ENCODE results near the genes FBXO41, ACTG2 and C2orf81.

DNA sequence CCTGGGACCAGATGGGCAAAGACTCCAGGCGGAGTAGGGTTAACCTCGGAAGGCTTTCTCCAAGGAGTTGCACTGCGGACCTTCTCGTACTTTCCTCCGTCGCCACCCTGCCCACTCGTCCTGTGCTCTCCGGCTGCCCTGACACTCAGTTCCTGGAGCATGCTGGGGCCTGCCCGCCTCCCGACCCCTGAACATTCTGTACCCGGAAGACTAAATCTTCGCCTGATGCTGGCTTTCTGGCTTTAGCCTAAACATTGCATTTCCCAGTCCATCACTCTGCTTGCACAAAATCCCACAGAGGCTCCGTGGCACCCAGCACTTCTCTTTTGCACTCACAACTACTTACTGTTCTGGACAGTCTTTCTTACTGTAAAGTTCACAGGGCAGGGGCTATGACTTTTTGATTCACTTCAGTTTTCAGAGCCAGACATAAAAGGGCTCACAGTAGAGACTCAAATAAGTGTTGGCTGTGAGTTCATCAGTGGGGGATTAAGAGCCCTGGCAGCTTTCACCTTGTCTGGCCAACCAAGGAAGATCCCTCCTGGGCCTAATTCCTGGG, 638 bp upstream of the SFXN5 start:
- RRBS: 11% methylated on average over 4 of the region's 13 CpGs

DNA sequence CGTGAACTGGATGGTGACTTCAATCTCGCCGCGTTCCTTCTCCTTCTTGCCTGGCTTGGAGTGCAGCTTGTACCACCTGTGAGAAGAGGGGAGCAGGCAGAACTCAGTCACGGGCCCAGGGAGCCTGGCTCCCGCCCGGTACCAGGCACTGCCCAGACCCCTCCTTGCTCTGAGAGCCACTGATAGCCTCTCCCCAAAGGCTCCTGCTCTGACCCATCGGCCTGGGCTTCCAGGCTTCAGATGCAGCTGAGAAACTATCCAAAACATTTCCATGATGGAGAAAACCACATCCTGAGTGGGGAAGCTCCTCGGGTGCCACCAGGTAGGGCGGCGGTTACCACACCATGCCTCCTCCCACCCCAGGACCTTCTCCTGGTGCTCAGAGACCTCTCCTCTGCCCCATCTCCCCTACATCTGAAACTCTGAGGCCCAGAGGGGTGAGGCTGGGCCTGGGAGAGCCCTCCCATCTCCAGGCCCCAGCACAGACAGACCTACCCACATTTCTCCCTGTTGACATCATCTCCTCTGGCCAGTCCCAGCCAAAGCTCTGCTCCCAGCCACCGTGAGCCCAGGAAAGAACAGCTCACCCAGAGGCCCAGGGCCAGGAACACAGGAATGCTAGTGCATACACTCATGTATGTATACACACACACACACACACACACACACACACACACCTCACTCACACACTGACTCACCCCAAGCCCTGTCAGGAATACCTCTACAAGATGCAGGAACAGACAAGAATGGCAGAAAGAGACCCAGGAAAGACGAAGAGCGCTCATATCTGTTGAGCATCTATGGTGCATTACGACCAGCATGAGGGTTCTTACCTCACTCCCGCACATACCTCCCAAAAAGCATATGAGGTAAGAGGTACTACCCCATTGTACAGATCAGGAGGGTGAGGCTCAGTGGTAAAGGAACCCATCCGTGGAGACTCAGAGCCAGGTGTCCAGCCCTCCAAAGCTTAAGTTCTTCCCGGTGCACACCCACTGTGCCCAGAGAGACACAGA, 18.0 kb upstream of the SFXN5 start:
- RRBS: no CpG with 5 or more reads among the region's 18 CpGs

- RRBS: 1% methylated on average over 22 of the region's 63 CpGs
These were observed 25.2 kb upstream of the NOTO start for GRCh38 chr2:73176808-73177867.

DNA sequence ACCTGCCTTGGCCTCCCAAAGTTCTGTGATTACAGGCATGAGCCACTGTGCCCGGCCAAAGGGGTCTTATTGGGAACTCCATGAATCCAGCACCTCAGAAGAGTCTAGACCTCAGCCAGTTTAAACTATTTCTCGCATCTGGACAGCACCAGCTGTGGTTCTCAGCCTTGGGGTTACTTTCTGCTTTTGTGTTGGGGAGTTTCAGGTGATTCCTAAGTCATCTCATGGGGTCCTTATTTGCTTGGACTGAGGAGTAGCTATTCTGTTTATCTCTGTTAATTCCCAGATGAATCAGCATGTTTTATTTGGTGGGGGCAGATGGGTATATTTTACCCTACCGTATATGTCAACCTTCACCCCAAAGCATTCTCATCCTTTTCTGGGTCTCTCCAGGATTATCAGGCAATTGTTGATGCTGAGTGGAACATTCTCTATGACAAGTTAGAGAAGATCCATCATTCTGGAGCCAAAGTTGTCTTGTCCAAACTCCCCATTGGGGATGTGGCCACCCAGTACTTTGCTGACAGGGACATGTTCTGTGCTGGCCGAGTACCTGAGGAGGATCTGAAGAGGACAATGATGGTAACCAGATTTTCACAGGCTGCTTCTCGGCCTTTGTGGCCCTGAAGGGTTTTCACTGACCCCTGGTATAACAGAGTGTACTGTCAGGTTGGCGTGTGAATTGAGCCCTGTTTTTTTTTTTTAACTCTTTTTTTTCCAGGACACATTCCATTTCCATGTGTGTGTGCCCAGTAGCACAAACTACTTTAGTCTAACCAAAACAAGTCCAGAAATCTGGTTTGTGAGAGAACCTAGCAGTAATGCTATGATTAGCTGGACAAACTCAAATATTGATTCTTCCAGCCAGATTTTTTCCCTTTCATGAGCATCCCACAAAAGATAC, 14.7 kb downstream of the CCT7 start:
- RRBS: no CpG with 5 or more reads among the region's 6 CpGs

GRCh38 chr2:73283793-73284994, at the start of gene FBXO41:
Gene FBXO41, minus strand, starts transcription at chr2:73284478.
- RRBS: 1% methylated on average over 31 of the region's 97 CpGs

DNA sequence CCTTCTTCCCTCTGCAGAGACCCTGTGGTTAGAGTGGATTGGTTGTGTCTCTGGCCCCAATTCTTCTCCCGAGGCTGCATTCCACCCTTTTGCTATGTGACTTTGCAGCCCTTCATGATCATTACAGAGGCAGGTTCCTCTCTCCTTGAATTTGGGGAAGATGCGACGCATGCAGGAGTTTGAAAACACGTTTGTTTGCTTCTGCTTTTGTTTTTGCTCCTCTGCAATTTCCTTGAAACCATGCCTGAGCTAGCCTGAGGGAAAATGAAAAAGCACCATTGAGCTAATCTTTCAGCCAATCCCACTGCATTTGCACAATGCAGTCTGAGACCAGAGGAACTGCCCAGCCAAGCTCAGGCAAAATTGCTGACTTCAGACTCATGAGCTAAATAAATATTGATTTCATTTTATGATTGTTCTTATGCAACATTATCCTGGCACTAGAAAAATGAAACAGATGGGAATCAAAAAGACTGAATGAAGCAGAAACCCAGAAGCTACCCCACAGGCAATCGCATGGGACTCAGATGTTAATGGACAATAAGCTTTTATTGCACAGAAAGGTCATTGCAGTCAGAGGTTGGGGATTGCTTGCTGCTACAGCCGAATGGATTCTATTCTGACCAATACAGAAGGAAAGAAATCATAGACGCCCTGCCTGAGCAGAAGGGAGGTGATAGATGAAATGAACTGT, 37.0 kb downstream of the TPRKB start:
- RRBS: no CpG with 5 or more reads among the region's 7 CpGs

- RRBS: no CpG with 5 or more reads among the region's 2 CpGs
These were observed 10.0 kb downstream of the STAMBP start for GRCh38 chr2:73838744-73839193.

- RRBS: no CpG with 5 or more reads among the region's 20 CpGs
These were observed at the start of gene ACTG2 for GRCh38 chr2:73892432-73893394. Gene ACTG2, plus strand, starts transcription at chr2:73893008.

GRCh38 chr2:73902049-73902772, 9.4 kb downstream of the ACTG2 start:
- RRBS: no CpG with 5 or more reads among the region's 6 CpGs

- RRBS: no CpG with 5 or more reads among the region's 2 CpGs
These were observed 16.0 kb downstream of the ACTG2 start for GRCh38 chr2:73908931-73909130.

GRCh38 chr2:73920517-73920716, 6.3 kb upstream of the DGUOK start:
- RRBS: no CpG with 5 or more reads among the region's 1 CpG

- RRBS: no CpG with 5 or more reads among the region's 13 CpGs
These were observed 5.5 kb upstream of the DGUOK start for GRCh38 chr2:73921072-73921650.

GRCh38 chr2:74147217-74147779, 414 bp downstream of the BOLA3 start:
- RRBS: 2% methylated on average over 3 of the region's 28 CpGs

DNA sequence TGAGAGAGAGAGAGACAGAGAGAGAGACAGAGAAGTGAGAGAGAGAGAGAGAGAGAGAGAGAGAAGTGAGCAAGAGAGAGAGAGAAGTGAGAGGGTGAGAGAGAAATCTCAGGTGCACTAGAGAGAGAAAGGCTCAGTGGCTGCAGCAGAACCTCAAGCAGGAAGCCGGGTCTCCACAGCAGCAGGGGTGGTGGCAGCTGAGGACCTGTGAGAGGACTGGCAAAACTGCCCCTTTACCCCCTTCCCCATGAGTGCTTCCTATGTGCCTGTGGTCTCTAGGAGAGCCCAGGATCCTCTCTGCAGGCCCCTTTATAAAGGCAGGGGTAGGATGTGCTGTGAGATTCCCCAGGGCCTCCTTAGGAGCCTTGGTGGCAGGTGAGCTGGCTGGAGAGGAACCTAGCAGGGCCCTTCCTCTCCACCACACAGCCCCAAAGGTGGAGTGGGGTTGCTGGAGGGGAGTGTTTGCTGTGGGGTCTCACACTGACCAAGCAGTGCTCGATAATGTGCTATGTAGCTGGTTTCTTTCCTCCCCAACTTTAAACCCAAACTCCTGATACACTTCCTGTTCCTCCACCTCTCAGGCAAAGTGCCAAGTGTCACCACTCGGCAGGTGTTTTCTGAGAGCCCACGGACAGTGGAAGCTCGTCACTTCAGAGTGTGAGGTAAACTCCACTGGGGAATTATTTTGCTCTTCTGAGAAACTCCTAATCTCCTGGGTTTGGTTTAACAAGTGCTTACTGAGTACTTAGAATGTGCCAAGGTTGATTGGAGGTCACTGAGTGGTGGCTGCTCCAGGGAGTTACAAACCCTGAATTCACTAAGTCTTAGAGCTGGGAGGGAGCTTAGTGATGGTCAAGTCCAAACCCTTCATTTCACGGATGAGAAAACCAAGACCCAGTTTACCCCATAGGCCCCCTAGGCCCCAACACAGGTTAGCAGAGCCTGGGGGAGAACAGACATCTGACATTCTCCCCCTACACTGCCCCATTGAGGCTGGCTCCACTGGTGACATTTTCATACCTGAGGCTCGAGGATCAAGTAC, 52.3 kb downstream of the SLC4A5 start:
- RRBS: no CpG with 5 or more reads among the region's 7 CpGs

DNA sequence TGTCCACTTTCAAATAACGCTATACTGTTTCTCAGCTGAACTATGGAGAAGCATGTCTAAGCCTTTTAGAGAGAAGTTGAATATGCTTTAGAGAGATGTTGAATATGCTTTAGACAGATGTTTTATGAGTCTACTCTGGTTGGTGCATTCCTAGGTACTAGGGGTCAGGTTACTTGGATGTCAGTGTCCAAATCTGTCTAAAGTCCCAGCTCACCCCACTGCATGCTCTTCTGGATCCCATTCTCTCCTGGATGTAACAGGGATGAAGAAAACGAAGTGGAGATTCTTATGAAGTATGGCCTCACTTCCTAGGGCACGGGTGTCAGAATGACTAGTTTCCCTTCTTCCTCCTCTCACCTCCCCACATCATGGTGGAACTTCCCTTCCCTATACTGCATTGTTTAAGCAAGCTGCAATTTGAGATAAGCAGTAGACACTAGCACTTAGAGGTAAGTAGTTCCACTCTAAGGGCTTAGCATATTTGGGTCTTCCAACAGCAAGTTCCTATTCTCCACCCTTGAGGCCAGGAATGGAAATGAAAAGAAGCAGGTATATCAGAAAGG, 29.8 kb downstream of the SLC4A5 start:
- RRBS: no CpG with 5 or more reads among the region's 3 CpGs

- RRBS: no CpG with 5 or more reads among the region's 3 CpGs
These were observed 6.5 kb upstream of the SLC4A5 start for GRCh38 chr2:74349686-74350070.

GRCh38 chr2:74413054-74414036, 8.1 kb downstream of the C2orf81 start:
- RRBS: no CpG with 5 or more reads among the region's 12 CpGs

DNA sequence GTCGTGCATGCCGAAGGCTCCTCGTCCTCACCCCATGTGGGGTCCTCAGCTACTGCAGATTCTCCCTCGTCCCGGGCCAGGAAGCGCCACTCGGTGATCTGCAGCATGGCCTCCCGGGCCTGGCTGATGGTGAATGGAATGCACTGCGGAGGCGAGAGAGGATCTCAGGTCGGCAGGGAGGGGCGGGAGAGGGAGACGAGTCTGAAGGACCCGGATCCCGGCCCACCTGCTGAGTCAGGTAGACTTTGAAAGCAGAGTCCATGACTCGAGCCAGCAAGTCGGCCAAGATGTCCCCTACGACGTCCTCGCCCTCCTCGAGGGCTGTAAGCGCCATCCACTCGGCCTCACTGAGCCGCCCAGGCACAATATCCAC, 5.6 kb downstream of the C2orf81 start:
- RRBS: 93% methylated on average over 5 of the region's 24 CpGs

DNA sequence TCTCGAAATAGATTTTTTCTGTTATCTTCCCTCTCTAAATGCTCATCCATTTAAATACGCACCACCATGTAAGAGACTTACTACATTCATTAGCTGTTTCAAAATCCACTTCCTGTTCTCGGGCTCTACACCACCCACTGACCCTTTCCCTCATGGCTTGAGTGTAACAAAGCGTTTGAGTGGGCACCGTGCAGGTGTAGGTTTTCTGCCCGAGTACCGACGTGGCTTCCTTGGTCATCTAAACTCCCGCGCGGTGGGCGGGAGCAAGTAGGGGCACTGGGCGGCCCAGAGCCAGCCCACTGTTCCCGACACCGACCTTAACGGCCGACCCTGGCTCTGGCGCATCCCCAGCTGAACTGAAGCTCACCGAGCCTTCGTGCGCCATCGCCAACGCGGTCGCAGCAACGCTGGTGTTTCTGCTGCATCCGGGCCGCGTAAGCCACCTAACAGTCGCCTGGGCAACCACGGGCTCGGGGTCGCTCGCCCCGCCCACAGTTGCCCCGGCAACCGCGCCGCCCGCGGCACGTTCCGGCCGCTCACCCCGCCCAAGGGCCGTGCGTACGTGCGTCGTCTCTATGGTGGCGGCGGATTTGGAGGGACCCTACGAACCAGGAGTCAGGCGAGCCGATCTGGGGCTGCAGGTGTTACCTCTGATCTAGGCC, at the start of gene C2orf81:
Gene C2orf81, minus strand, starts transcription at position 444 of the 662 bp plus-strand sequence.
- RRBS: 2% methylated on average over 9 of the region's 55 CpGs

Data from CMK (cell line).